CMK (cell line): Measurements from ENCODE around the gene SMOC2.

DNA sequence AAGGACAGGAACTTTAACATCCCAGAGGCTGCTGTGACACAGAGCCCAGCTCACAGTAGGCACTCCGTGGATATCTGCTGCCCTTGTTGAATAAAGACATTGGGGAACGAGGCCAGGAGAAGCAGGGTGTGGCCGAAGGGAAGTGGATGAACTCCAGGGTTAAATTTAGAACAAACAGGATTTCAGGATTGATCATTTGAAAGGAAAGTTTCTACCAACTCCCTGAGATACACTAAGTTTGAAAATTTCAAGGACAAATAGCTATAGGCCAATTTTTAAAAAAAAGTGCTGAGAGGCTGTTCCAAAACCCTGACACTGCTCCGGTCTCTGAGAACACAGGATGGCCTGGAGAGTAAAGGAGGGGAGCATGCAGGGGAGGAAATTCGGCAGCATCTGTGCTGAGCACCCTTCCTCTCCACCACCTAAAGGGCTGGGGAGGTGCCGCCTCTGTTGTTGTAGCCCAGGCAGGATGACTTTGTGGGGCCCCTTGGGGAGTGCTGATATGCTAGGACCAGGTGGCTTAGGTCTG lies 9.6 kb upstream of the RPS6KA2 start:
- RRBS: no CpG with 5 or more reads among the region's 6 CpGs

GRCh38 chr6:166658019-166658574 lies 31.0 kb upstream of the RPS6KA2 start:
- RRBS: no CpG with 5 or more reads among the region's 15 CpGs

- RRBS: no CpG with 5 or more reads among the region's 11 CpGs
Observed at GRCh38 chr6:166675766-166676312, 48.8 kb upstream of the RPS6KA2 start.

- RRBS: no CpG with 5 or more reads among the region's 7 CpGs
Observed at GRCh38 chr6:166988366-166989317, 10.6 kb upstream of the CEP43 start.

- RRBS: no CpG with 5 or more reads among the region's 17 CpGs
Observed at GRCh38 chr6:167134795-167135444, 12.0 kb downstream of the CCR6 start.

- RRBS: 89% methylated on average over 5 of the region's 14 CpGs
Observed at GRCh38 chr6:167146248-167146596, 11.6 kb downstream of the GPR31 start.

DNA sequence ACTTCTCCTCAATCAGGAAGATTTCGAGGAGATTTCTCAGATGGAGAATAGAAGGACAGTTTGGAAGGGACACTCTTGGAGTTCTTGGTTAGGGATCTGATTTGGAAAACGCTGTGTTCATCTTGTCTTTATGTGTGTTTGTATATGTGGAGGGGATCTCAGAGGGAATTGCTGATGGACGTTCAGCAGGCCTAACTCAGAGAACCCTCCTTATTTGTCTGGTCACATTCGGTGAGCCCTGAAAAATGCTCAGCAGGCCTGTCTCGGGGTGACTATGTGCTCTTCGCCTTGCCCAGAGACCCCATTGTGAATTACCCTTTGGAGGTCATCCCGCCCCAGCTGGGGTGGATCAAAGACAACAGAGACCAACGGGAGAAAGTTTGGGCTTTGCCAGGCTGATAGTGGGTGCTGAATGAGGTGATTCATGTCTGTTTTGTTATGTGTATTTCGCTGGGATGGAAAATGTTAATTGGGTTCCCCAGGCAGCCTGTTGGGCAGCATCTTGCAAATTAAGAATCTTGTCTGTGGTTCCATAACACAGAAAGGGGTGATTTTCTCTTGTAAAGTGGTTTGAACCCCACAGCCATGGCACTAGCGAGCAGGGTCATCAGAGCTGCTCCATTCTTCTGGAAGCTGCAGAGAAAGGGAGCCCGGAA lies 63.3 kb upstream of the UNC93A start:
- RRBS: no CpG with 5 or more reads among the region's 11 CpGs

- RRBS: 100% methylated on average over 1 of the region's 4 CpGs
Observed at GRCh38 chr6:167661427-167661878, 165.3 kb upstream of the AFDN start.

DNA sequence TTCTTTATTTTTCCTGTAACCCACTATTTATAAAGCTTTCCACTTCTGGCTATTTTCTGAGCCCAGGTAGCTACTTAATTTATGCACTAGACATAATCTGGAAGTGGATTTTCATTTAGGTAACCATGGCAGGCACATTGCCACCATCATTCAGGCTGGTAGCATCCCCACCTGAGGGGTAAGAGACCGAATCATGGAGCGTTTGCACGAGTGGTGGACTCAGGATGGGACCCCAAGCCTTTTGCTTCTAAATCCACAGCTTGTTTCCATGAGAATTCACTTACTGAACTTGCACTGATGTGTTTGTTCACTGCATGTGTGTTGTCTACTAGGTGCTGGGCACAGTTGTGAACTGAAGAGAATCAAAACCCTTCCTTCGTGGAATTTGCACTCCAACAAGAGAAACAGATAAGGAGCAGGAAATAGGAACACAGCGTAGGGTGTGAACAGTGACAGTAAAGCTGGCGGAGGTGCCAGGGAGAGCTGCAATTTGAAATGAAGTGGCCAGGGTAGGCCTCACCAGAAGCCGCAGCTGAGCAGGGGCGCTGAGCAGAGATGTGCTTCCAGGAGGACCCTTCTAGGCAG lies 115.1 kb upstream of the AFDN start:
- RRBS: no CpG with 5 or more reads among the region's 8 CpGs

- RRBS: no CpG with 5 or more reads among the region's 11 CpGs
Observed at GRCh38 chr6:167787750-167788178, 38.9 kb upstream of the AFDN start.

GRCh38 chr6:167797001-167797614 lies 29.6 kb upstream of the AFDN start:
- RRBS: no CpG with 5 or more reads among the region's 36 CpGs

GRCh38 chr6:167815697-167816243 lies 10.9 kb upstream of the AFDN start:
- RRBS: no CpG with 5 or more reads among the region's 24 CpGs

DNA sequence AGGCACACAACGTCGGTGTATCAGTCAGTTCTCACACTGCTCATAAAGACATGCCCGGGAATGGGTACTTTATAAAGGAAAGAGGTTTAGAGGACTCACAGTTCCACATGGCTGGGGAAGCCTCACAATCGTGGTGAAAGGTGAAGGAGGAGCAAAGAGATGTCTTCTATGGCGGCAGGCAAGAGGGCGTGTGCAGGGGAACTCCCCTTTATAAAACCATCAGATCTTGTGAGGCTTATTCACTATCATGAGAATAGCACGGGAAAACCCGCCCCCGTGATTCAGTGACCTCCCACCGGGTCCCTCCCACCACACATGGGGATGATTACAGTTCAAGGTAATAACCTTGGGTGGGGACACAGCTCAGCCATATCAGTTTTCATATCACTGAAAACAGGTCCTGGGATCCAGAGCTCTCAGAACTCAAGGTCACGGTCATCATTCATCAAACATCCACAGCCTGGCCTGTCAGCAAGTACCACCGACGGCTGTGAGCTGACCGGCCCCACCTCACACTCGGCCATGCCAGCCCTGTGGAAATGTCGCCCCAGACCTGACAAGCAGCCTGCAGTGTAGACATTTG lies 14.0 kb upstream of the FRMD1 start:
- RRBS: no CpG with 5 or more reads among the region's 16 CpGs

GRCh38 chr6:168221927-168222237 lies 97.7 kb downstream of the DACT2 start:
- RRBS: no CpG with 5 or more reads among the region's 7 CpGs

DNA sequence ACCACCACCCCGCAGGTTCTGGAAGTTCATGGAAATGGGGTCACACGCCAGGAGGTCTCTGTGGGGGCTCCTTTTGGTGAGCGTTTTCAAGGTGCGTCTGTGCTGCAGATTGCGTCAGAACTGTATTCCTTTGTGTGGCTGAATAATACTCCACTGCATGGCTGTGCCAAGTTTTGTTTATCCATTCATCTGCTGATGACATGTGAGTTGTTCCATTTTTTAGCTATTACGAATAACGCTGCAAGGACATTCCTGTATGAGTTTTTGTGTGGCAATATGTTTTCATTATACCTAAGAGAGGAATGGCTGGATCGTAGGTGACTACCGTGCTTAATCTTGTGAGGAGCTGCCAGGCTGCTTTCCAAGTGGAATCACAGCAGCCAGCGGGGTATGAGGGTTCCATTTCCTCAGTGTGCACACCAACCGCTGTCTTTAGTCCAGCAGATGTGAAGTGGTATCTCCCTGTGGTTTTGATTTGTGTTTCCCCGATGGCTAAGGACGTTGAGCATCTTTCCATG lies 1.1 kb upstream of the DACT2 start:
- RRBS: no CpG with 5 or more reads among the region's 13 CpGs

GRCh38 chr6:168440646-168441618 lies at the start of gene SMOC2:
Gene SMOC2 (plus strand): TSS chr6:168441184.
- RRBS: 92% methylated on average over 50 of the region's 95 CpGs

GRCh38 chr6:168941189-168941388 lies 312.6 kb downstream of the THBS2 start:
- RRBS: no CpG with 5 or more reads among the region's 1 CpG

DNA sequence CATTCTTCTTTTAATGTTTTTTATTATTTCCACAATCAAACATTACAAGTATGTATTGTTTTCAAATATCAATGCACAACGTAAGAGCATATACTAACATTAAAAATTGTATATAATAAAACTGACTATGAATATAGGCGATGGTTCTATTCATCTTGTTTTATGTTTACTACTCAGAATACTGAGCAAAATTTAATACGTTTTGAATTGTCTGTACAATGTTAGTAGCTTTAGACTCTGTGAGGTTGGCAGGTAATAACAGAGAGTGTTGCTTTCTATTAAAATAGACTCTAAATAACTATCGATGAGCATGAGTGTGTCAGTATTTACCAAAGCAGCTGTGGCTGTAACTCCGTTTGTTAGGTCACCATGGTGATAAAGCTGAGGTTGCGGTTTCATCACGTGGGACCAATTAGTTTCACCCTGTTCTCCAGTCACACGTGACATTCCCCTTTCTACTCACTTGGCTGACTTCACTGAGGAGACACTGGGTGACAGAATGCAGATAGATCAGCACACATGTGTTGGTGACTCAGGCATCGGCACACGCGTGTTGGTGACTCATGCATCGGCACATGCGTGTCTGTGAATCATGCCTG lies 285.6 kb downstream of the THBS2 start:
- RRBS: no CpG with 5 or more reads among the region's 13 CpGs

- RRBS: no CpG with 5 or more reads among the region's 15 CpGs
Observed at GRCh38 chr6:169141501-169142380, 111.9 kb downstream of the THBS2 start.

- RRBS: 95% methylated on average over 3 of the region's 20 CpGs
Observed at GRCh38 chr6:169234763-169235268, 18.8 kb downstream of the THBS2 start.